Temporal lobe (tissue), 2 donors: ENCODE results near the gene LRRFIP2.

- RAMPAGE, long total RNA, result no peak
These were observed 138.1 kb upstream of the UBP1 start for GRCh38 chr3:33578334-33578774.

DNA sequence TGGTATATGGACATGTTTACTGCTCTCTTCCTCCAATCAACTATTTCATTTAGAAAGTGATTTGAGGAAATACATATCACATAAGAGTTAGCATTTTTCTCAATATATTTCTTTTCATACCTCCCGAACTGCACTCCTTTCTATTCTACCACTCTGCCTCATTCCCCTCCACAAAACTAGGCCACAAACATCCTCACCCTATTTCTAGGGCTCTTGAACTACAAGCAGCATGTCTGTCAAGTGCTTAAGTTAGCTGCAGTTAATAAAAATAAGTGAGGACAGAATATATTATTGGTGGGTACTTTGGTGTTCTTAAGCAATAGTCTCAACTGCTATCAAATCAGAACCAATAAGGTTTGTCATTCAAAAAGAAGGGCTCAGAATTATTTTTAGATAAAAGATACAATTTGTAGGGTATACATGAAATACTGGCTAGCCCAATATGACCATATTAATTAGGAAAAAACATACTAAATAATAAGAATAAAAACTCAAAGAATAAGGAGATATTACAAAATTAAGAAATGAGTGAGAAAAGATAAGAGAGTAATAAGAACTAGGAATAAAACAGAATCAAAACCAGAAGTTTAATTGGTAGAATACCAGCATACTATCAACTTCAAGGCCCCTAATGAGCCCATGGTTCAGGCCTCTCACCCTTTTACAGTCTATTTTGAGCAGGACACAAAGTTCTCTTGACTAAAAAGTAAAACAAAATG, 124.9 kb downstream of the CLASP2 start:
- RAMPAGE, long total RNA, result no peak

GRCh38 chr3:33645186-33645909, 72.7 kb downstream of the CLASP2 start:
- RAMPAGE, long total RNA, result start-site peak on the minus strand at chr3:33645456-33645473, 421 and 230 reads in 2 replicates

DNA sequence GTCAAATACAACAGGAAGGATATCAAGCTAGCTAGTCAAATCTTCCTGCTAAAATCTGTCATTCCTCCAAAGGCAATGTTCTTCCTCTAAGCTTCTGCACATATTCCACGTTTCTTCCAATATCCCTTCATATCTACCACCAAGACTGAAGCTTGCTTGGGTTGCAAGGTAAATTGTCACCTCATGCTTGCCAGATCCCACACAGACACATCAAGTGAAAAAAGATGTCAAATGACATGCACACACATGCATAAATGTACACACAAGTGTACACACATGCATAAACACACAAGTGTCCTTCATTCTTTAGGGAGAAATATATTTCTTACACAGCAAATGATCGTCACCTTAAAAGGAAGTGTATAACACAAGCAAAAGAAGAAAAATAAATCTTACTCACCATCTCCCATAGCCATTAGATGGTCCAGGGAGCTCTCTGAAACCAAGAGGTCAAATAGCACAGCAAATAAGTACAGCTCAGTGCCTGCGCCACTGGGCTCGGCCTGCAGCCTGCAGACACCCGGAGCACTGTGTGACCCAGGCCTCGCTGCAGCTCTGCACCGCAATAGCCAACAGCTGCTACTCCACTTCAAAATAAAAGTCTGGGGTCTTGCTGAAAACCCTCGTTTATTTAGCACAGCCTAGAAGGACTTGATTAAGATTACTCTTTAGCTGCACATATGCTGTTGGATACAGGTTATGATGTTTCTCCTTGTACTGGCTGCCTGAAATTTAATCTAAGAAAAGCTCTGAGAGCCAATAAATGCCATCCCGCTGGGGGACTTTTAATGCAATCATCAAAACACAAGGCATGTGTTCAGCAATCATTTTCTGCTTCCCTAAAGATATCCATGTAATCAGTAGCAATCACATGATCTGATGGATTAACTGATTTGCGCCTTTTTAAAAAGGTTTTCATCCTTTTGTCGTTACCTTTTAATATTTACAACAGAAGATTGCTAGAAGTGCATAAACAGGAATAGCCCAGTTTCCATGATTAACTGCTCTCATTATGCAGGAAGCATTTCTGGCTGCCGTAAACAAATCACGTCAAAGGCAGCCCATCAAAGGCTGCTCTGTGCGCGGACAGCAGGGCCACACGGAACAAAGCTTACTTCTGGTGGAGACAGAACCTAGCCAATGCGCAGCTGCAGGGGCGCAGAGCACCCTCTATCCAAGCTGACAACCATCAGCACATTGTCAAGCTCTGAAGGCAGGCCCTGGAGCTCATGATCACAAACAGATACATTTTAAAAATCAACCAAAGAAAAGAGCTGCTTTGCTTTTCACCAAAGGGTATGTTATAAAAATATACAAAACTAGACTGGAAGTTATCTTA, 59.0 kb downstream of the CLASP2 start:
- RAMPAGE, long total RNA, result start-site peak on the minus strand centred at position 538 of the sequence, 68 bp wide, 434 and 162 reads in 2 replicates

GRCh38 chr3:33843967-33844362, 45.5 kb downstream of the PDCD6IP start:
- RAMPAGE, long total RNA, result no peak

DNA sequence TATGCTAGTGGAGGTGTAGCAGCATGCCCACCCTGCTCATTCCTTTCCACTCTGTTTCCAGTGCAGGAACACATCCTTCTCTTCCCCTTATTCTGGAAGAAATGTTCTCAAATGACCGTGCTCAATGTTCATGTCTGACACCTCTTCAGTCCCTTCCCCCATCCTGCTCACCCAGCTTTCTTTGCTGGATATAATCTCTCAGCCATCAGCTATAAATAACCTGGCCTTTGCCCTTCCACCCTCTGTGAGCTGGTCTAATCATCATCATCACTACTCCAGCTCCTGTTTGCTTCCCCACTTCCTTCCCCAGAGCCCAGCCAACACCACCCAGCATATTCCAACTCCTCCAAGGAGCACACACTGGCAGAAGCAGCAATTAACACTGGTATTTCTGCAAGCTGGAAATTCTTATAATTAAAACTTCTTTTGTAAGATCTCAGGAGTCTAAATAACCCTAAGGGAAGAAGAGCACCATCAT, 31.0 kb downstream of the DCLK3 start:
- RAMPAGE, long total RNA, result no peak

- RAMPAGE, long total RNA, result no peak
These were observed 68.3 kb downstream of the TRANK1 start for GRCh38 chr3:36876301-36877171.

GRCh38 chr3:36943771-36944582, 877 bp downstream of the TRANK1 start:
- RAMPAGE, long total RNA, result no peak

- RAMPAGE, long total RNA, result no peak
These were observed 1.0 kb downstream of the EPM2AIP1 start for GRCh38 chr3:36991659-36992595.

DNA sequence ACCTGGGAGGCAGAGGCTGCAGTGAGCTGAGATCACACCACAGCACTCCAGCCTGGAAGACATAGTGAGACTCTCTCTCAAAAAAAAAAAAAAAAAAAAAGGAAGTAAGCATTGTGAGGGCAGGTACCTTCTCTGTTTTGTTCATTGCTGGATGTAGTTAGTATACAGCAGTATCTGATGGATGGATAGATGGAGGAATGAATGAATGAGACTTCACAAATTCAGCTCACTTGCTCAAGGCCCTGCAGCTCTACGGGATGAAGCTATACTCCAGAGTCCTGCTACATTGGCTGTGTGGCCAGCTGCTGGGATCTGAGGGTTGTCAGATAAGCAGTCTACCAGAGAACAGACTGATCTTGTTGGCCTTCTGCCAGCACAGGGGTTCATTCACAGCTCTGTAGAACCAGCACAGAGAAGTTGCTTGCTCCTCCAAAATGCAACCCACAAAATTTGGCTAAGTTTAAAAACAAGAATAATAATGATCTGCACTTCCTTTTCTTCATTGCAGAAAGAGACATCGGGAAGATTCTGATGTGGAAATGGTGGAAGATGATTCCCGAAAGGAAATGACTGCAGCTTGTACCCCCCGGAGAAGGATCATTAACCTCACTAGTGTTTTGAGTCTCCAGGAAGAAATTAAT, 35.1 kb downstream of the MLH1 start:
- RAMPAGE, long total RNA, result no peak

- RAMPAGE, long total RNA, result no peak
These were observed 63.7 kb downstream of the MLH1 start for GRCh38 chr3:37056797-37057665.

- RAMPAGE, long total RNA, result no peak
These were observed 67.5 kb downstream of the MLH1 start for GRCh38 chr3:37060784-37061170.

DNA sequence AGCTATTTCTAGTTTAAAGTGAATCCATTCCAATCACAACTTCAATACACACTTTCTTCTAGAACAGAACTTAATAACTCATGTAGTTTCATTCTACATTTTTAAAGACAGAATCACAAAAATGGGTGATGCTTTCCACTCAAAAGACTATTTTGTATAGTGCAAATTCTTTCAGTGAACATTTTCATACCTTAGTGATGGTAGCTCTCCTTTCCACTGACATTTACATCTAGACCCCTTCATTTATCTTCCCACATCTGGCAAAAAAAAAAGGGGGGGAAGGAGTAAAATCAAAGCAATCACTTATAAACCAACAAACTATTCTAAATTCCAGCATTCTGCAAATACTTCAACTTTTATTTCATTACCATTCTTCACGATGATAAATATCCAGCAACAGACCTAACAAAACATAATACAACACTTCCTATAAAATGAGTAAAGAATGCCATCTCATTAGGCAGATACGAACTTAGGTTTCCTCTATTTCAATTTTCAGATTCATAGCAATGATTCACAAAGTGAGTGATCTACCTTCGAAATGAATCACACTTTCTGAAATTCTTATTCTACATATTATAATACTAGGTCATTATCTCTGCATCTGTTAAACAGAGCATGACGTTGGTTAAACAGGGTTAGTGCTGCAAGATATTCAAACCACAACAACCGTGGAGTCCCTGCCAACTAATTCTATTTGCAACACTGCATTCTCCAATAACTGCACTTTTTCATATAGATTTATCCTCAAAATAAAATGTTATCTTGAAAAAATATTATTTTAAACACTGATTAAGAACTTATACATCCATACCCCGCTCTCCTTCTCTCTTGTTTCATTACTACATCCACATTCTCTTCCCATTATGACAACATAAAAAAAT, at the start of gene LRRFIP2:
TSS of gene LRRFIP2 (minus strand) at position 234 of the 884 bp plus-strand sequence.
- RAMPAGE, long total RNA, result no peak

- RAMPAGE, long total RNA, result no peak
These were observed 1.3 kb upstream of the GOLGA4 start for GRCh38 chr3:37241630-37242362.

DNA sequence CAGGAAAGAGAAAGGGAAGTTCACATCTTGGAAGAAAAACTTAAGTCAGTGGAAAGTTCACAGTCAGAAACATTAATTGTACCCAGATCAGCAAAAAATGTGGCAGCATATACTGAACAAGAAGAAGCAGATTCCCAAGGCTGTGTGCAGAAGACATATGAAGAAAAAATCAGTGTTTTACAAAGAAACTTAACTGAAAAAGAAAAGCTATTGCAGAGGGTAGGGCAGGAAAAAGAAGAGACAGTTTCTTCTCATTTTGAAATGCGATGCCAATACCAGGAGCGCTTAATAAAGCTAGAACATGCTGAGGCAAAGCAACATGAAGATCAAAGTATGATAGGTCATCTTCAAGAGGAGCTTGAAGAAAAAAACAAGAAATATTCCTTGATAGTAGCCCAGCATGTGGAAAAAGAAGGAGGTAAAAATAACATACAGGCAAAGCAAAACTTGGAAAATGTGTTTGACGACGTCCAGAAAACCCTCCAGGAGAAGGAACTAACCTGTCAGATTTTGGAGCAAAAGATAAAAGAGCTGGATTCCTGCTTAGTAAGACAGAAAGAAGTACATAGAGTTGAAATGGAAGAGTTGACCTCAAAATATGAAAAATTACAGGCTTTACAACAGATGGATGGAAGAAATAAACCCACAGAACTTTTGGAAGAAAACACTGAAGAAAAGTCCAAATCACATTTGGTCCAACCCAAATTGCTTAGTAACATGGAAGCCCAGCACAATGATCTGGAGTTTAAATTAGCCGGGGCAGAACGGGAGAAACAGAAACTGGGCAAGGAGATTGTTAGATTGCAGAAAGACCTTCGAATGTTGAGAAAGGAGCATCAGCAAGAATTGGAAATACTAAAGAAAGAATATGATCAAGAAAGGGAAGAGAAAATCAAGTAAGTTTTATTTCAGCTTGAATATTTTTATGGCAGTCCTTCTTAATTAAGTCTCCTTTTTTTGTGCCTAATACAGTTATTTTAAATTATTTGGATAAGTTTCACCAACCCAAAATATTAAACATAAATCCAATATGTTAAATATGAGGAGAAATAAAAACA, 84.2 kb downstream of the GOLGA4 start:
- RAMPAGE, long total RNA, result no peak

DNA sequence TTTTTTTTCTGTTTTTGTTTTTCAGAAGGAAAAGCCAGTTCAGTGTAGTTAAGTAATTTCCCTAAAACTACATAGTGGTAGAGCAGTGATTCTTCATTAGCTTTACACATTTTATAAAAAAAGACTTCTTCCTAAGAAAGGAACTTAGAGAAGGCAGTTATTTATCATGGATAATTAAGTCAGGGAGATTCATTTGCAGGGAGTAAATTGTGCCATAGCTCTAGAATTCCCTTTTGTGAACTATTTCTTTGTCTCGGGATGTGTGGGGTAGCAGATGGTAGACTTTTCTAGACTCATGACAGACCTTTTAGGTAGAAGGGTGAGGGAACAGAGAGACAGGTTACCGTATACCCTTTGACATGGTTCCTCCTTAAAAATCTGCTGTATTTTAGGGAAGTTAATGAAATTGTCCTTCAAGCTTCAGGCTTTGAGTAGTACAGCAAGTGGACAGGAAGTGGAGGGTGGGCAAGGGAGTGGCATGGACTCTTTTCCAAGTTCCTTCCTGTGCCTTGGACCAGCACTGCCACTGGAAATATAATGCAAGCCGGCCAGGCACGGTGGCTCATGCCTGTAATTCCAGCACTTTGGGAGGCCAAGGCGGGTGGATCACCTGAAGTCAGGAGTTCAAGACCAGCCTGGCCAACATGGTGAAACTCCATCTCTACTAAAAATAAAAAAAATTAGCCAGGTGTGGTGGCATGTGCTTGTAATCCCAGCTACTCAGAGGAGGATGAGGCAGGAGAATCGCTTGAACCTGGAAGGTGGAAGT, 87.3 kb downstream of the GOLGA4 start:
- RAMPAGE, long total RNA, result no peak

DNA sequence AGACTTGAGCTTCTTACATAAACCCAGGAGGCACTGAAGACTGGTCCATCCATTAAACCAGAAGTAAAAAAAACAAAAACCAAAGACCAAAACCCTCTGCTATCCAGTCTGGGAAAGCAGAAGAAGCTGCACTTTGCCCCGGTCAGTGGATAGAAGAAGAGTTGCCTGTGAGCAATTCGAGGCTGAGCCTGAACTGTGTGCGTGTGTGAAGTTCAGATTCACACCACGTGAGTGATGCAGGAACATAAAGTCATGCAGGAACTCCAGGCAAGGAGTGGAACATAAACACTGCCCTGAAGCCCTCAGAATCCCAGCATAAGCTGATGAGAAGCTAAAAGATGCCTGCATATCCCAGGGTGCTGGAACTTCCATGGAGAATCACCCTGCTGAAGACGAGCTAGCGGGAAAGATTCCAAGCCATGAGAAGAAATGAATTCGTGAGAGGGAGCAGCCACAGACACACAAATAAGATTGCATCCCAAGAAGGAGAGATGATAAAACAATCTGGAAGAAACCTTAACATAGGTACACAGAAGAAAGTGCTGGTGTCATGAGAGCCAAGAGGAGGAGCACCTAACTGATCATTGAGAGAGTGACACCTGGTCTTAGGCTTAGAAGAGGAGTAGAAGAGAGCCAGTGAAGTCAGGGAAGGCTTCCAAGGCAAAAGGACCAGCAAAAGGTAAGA, 66.1 kb upstream of the ITGA9 start:
- RAMPAGE, long total RNA, result no peak

DNA sequence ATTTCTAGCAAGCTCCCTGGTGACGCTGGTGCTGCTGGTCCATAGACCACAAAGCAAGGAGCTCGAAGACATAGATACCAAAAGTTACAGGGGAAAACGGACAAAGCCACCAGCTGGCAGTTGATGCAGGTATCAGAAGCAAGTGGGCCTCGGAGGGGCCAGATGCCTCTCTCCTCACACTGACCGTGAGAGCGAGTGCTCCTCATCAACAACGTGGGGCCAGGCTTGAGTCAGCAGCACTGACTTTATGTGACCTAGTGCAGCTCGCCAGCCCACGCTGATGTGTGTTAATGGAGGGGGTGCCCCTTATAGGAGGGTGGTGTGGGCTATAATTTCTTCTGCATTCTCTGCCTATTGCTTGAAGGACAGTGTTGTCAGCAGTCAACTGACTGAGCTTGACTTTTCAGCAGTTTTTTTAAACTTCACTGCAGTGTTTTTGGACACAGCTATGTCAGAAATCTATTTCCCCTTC, 104.7 kb downstream of the ITGA9 start:
- RAMPAGE, long total RNA, result no peak

DNA sequence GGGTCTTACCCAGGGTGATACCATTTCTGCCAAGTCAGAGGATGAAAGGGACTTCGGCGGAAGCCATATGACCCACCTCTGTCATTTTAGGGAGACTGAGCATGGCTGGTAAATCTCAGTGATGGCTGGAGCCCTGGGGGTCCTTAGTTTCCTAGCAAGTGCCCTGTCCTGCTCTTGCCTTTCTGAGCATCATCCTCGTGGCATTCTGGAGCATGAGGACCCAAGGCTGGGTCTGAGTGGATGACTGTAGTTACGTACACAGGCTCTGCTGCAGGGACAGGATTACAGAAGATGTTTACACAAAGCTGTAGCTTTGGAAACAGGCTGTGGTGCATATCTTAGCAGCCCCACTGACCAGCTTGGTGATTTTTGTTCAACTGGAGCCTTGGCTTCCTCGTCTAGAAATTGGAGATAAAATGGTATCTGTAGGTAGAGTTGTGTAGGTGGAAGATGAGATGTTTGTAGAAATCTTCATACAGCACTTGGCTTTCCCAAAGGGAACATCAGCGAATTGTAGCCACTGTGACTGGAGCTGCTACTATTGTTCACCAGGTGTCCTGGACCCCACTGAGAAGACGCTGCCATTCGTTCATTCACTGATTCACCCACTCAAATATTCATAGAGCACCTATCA, 136.9 kb downstream of the ITGA9 start:
- RAMPAGE, long total RNA, result no peak

DNA sequence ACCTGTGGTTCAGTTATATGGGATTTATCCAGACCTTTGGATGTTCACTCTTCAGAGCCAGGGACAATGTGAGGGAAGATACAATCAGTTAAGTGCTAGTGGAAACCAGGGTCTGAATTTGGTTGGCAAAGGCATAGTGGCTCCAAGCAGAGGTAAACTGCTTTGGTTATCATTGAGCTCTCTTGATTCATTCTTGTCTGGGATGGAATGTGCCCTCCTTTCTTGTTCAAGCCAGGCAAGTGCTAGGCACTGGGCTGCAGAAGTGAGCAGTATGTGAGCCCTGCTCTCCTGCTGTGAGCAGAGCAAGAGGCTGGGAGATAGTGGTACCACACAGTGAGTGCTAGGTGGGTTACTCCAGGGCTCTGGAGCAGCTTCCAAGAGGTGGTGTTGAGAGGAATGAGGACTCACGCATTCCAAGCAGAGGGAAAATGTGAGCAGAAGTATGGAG, 200.2 kb upstream of the CTDSPL start:
- RAMPAGE, long total RNA, result no peak